Retinal pigment epithelial cell (primary cell): ENCODE results near the genes ELL3 and HYPK.

GRCh38 chr15:42581209-42581966 lies 6.0 kb downstream of the STARD9 start:
- RRBS, result 2% methylated on average over 5 of the region's 41 CpGs

DNA sequence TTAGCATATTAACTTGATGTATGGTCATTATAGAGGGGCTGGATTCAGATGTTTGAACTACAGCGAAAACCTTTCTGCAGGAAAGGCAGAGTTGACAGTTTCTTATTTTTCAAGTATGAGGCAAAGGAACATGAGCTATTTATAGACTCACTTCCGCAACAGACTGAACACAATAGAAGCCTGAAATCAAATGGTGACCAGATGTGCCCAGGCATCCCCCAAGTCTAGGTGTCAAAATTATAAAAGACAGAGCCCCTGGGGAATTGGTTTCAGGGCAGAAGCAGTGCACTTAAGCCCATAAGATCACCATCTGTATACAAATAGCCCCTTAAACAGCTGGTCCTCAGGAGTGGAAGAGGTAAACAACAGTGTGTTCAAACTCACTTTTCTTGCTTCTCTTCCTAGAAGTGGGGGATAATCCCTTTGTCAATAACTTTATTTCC lies 29.8 kb downstream of the STARD9 start:
- RRBS, result no CpG with 5 or more reads among the region's 2 CpGs

DNA sequence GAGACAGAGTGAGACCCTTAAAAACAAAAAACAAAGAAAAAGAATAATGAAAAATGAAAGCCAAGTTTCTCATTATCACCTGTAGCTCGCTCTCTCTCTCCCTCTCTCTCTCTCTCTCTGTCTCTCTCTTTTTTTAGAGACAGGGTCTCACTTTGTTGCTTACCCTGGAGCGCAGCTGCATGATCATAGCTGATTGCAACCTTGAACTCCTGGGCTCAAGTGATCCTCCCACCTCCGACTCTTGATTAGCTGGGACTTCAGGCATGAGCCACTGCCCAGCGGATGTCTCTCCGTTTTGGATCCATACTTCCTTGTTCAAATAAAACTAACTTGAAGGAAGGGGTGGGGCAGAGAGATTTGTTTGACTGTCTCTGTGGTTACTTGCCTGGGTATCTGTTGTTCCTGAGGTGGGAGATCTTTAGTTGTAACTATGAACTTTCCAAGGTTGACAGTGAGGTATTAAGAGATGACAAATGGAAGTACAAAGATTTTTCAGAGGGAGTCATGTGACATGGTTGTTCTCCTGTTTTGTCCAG lies 46.9 kb downstream of the STARD9 start:
- RRBS, result no CpG with 5 or more reads among the region's 5 CpGs

DNA sequence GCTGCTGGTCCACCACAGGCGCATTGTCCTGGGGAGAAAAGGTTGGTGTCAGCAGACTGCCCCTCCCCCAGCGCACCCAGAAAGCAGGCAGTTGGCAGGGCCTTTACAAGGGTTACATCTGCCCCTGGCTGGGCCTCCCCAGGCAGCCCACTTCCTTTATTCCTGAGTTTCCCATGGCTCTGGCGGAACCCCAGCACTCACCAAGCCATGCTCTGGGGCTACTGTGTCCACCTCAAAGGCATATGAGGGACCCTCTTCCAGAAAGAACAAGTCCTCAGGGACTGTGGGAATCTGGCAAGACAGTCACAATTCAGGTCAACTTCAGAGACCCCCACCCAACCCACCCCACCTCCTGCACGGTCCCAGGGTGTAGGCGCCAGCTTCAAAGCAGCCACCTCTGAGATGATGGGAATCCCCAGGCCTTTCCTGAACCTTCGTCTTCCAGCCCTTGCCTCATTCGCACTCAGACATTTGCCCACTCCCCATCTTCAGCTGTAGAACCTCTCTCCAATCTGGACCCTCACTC lies 7.3 kb downstream of the CDAN1 start:
- RRBS, result no CpG with 5 or more reads among the region's 7 CpGs

DNA sequence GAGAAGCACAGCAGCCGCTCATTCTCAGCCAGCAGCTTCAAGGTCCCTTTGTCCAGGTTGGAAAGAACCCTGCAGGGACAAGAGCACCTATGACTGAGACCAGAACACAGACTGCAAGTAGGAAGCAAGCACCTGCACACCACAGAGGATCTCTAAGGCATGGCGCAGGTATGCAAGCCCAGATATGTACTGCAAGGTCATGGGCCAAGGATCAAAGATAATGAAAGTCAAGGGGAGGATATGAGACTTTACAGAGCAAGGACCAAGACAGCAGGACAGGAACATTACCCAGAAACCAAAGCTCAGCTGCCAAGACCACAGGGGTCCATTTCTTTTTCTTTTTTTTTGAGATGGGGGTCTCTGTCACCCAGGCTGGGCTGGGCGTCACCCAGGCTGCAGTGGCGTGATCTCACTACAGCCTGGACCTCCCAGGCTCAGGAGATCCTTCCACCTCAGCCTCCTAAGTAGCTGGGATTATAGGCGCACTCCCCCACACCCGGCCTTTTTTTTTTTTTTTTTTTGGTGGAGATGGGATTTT lies 2.6 kb downstream of the CDAN1 start:
- RRBS, result no CpG with 5 or more reads among the region's 6 CpGs

GRCh38 chr15:43009317-43009524 lies 88.6 kb upstream of the TTBK2 start:
- RRBS, result no CpG with 5 or more reads among the region's 2 CpGs

- RRBS, result no CpG with 5 or more reads among the region's 4 CpGs
Measured at GRCh38 chr15:43116426-43116690, 10.5 kb upstream of the UBR1 start.

GRCh38 chr15:43132903-43133284 lies 492 bp upstream of the TMEM62 start:
- RRBS, result 27% methylated on average over 3 of the region's 14 CpGs

DNA sequence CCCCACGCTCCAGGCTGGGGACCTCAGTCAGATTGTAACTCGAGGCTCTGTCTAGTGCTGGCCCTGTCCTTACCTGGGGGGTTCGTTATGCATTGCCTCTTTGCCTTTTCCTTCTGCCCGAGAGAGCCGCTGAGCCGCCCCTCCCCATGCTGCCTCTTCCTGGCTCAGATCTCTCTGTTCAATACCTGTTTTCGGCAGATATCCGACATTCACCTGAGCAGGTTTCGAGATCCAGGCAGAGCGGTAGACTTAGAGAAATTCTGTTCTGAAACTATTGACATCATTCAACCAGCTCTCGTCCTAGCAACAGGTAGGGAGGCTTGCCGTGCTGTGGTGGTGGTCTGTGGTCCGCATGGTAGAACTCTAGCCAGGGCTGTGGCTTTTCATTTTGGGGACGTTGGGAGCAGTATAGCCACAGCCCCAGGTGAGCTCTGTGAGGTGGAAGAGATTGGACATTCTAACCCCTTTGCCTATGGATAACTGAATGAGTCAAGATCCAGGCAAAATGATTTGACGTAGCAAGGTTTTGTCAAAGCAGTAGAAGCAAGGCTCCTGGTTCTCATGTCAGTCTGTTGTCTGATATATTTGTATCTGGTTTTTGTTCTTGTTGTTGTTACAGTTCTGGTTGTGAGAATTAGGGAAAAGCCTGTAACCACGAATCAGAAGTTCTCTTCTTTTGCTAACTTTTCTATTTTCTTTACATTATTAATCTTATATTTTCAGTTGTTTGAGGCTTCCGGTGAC lies 845 bp downstream of the TMEM62 start:
- RRBS, result no CpG with 5 or more reads among the region's 17 CpGs

- RRBS, result 1% methylated on average over 9 of the region's 98 CpGs
Measured at GRCh38 chr15:43329468-43330465, 606 bp downstream of the LCMT2 start.

- RRBS, result 4% methylated on average over 3 of the region's 9 CpGs
Measured at GRCh38 chr15:43509831-43510520, 7.4 kb upstream of the MAP1A start.

- RRBS, result 1% methylated on average over 27 of the region's 65 CpGs
Measured at GRCh38 chr15:43510521-43511446, 6.6 kb upstream of the MAP1A start.

DNA sequence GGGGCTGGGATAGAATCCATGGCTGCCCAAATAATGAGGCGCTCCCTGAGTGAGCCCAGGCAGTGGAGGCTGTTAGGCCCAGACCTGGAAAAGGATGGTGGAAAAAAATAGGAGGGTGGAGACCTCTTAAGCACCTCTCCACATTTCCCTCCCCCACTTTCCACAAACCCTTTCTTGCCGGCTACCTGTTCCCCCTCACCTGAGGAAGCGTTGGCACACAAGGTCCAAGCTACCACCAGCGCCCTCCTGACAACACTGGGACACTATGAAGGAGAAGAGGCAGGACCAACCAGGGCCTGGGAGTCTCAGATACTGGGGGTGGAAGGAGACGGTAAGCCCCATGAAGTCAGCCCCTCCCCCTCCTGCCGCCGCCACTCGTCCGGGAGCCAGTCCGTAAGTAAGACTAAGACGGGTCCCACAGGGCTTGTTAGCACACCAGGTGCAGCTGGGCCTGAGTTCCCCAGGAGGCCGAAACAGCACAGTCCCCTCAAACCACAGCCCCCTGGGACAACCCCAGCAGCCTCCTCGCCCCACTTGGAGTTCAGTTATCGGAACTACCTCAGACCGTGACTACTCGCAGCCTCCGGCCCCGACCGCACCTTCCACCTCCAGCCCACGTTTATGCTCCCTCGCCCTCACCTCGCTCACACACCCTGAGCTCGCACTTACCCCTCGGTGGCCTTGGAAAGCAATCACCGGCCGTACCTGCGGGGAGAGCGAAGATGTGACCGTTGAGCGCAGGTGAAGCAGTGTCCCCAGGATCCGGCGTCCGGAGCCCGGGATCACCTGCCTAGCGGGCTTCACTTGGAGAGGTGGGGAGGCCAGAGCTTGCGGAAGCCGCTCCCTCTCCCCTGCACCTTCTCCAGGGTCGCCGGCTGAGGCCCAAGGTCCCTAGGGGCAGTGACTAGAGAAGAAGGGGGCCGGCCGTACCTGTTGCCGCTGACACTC lies 652 bp downstream of the ELL3 start:
- RRBS, result 4% methylated on average over 15 of the region's 42 CpGs

DNA sequence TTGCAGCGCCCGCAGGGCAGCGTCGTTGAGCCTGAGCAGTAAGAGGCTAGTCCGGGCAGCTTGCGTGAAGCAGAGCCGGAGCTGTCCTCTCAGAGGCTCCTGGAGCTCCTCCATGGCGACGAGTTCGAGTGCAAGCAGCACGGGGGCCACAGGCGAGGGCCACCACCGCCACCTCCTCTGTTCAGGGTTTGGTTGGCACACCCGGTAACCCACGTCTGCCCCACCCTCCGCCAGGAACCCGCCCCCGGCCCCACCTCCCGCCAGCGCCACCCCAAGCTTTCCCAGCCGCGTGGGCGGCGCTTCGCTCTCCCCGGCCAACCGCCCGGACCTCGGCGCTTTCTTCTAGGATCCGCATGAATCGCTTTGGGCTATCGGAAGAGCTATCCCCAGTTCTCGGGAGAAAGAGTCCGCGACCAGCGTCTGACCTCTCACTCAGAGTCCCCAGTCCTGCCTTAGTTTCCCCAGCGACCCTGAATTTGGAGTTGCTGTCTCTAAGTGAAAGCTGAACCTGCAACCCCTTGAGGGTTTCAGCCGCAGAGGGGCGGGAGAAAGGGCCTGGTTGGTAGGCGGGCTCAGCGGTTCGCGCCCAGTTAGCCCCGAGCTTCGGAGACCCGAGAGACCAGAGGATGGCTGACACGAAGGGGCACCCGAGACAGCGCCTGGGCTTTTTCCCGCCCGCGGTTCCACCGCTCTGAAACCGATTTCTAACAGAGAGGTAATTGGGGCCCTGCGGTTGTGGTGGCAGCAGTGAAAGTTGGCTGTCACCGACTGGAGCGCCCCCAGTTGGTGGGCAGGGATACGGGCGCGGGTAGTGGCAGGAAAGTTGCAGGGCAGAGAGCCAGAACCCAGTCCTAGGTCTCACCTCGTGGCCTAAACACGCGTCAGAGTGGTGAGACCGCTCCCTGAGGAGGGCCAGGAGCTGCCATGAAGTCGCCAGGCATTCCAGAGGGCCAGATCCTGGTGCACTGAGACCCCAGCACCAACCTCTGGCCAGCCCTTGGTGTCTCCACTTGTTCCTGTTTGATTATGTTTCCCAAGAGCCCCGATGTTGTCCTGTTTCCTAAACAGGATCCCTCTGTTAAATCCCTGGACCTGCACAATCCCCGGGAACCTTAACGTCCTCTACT lies at the start of gene ELL3:
TSS of gene ELL3 (minus strand) at position 179 of the 1,127 bp plus-strand sequence.
- RRBS, result 1% methylated on average over 17 of the region's 69 CpGs

DNA sequence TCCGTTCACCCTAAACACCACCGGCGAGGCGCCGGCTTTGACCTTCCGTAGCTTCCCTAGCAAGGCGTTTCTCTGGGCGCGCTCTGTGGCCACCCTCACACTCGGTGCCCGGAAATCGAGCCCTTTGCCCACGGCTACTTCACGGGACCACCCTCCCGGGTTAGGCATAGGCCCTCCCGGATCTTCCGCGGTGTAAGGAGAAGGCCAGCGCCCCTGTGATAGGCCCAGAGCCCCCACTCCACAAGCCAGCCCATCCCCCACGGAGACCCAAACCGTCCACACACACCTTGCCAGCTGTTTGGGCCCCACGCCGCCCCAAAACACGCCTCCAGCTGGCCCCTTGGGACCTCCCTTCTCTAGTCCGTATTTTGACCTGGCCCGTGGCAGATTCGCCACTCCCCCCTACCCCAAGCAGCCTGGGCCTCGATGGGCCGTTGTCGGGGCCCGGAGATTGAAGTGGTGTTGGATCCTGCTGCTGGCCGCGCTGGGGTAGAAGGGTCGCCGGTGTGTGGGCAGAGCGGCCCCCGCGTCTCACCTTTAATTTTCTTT lies 374 bp downstream of the SERF2 start:
- RRBS, result 1% methylated on average over 16 of the region's 38 CpGs

- RRBS, result 0% methylated on average over 8 of the region's 30 CpGs
Measured at GRCh38 chr15:43800184-43800781, at the start of gene HYPK. TSS of gene HYPK (plus strand) at chr15:43800599.

DNA sequence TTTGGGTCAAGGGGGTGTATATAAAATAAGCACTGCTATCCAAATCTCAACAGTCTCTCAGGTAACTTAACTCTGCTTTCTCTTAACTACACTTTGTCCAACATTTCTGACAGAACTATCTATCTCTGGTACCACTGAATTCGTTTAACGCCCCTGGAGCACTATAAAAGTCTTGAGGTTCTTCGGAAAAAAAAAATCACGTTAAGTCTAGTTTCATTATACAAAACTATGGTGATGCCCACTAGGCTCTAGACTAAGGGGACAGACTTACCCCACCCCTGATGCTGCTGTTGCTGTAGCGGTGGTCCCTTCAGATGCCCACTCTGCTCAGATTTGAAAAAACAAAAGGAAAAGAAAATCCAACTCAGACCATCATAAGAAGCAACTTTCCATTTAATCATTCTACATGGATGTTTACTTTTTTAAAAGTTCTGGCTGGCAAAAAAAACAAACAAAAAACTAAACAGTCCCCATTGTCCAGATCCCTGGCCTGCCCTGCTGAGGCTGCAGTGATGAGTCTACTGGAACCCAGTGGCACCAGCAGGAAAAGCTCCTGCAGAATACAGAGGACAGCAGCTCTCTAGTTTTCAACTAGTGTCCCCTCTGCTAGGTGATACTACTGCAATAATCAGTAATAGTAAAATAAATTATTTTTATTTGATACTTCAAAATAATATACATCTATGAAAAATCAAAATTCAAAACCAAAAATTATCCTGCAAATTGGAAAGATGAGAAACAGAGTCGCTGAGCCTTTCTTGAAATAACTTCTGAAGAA lies 46.3 kb downstream of the WDR76 start:
- RRBS, result no CpG with 5 or more reads among the region's 6 CpGs

- RRBS, result no CpG with 5 or more reads among the region's 3 CpGs
Measured at GRCh38 chr15:43878406-43878978, 51.7 kb downstream of the WDR76 start.

DNA sequence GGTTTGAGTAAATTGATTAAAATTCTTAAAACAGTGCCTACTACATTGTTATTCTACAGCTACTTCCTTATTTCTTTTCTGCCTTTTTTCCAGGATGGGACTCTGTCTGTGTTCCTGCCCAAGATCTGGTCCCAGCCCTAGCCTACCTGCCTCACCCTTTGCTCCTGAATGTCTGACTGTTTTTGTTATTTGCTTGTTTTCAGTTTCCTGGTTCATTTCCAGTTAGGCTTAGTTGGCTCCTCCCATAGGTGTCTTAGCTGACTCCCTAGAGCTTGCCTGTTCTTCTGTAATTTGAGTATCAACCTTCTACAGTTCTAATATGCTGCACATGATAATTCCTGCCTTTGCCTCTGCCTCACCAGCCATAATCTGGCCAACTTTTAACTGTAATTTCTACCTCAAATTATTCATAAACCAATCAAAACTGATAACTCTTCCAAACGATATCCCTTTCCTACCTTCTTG lies 8.1 kb downstream of the GOLM2 start:
- RRBS, result no CpG with 5 or more reads among the region's 1 CpG

DNA sequence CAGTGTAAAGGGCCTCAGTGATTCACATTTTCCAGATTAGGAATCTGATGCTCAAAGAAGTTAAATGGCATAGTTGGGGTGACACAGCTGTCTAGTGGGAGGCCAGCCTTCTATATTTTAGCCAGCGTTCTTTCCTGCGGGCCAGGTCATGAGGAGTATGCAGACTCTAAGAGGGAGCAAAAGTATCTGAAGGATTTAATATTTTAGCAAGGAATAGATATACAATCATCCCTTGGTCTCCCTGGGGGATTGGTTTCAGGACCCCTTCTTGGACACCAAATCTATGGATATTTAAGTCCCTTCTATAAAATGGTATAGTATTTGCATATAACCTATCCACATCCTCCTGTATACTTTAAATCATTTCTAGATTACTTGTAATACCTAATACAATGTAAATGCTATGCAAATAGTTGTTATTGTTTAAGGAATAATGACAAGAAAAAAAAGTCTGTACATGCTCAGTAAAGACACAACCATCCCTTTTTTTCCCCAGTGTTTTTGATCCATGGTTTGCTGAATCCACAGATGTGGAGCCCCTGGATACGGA lies 7.0 kb downstream of the B2M start:
- RRBS, result no CpG with 5 or more reads among the region's 3 CpGs